Measurements from ENCODE around the genes MRPL19 and REG3G.

DNA sequence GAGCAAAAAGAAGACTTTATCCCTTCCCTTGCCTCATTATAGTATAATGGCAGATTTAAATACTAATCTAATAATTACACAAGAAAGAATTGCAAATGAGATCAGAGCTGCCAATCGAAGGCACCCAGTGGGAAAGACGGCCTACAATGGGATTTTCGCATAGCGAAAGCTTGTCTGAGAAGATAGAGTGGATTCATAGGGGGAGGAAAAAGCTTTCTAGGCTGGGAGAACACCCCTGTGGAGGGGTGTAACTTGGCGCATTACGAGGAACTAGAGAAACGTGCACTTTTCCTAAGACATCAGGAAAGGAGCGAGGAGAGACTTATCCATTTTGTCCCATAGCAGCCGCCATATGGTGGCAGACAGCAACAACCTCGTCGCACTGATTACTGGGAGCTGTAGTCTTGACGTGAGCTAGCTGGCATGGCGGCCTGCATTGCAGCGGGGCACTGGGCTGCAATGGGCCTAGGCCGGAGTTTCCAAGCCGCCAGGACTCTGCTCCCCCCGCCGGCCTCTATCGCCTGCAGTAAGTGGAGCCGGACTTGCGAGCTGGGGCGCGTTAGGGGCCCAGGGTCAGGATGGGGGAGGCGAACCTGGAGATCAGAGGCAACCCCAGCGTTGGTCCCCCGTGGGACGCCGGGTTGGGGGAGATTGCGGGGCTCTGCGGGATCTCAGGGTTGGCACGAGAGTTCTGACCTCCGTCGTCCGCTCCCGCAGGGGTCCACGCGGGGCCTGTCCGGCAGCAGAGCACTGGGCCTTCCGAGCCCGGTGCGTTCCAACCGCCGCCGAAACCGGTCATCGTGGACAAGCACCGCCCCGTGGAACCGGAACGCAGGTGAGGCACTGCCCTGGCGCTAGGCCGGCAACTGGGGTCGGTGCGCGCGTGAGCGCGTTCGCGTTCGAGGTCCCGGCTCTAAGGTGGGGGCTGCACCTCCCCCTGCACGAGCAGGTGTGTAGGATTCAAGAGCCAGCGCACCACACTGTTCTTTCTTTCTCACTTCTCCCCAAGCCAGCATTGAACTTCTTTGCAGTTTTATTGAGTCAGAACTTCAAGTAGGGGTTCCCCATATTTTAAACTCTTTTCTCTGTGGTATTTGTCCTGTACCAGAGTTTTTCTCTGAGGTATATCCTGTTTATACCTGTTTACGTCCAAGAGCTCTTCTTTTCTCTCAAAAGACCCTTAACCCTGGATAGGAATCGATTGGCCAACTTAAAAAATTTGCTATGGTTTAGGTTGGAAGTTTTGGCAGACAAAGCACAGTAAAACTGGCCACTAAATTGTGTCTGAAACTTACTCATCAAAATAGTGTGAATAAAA is at the start of gene MRPL19:
Gene MRPL19, plus strand, starts transcription at position 399 of the 1,318 bp plus-strand sequence.
- CAGE, long polyA plus RNA, result no peak
- RRBS, result under 1% methylated on average over 32 of the region's 66 CpGs

DNA sequence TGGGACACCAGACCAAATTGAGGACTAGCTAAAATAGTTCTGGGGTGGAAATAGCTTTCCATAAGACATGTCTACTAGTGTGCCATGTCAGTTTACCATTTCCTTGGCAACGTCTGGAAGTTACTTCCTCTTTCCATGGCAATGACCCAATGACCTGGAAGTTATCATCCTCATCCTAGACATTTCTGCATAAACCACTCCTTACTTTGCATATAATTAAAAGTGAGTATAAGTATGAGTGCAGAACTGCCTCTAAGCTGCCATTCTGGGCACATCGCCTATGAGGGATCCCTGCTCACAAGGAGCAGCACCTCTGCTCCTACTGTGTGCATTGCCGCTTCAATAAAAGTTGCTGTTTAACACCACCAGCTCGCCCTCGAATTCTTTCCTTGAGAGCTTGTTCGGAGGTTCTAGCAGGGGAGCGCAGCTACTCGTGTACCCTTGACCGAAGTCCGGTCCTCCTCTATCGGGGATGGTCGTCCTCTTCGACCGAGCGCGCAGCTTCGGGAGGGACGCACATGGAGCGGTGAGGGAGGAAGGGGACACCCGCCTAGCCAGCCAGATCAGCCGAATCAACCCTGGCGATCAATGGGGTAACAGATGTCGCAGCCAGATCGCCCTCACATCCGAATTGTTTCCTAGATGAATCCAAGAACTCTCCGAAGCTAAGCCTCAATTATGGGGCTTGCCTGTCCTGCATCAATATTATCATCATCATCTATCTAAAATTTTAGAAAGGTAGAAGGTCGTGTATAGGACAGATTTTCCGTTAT is 734.3 kb upstream of the GCFC2 start:
- CAGE, long polyA plus RNA, result no peak
- RRBS, result no CpG with 5 or more reads among the region's 28 CpGs

- CAGE, long polyA plus RNA, result no peak
- RRBS, result no CpG with 5 or more reads among the region's 2 CpGs
These were observed 418.9 kb downstream of the LRRTM4 start for GRCh38 chr2:77103319-77103698.

- CAGE, long polyA plus RNA, result no peak
- RRBS, result no CpG with 5 or more reads among the region's 4 CpGs
These were observed at the start of gene REG3G for GRCh38 chr2:79025478-79025871. REG3G (plus strand) TSS chr2:79025702.

DNA sequence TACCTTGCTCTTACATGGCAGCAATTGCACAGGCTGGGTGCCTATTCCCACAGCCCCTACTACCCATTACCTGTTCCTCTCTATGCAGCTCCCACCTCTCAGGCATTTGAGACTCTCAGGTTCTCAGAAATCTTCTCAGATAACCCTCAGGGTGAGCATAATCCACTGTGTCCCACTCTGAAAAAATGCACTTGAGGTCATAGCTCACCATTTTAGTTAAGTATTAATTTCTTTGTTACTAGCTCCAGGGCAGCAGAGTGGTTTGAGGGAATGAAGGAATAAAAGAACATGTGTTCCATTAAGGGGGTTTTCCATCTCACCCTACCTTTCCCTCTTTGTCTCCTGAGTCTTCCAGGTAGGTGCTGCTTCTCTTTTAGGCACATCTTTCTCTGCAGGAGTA is 111.0 kb upstream of the REG3A start:
- CAGE, long polyA plus RNA, result no peak

GRCh38 chr2:79670166-79670592 is 157.3 kb downstream of the CTNNA2 start:
- CAGE, long polyA plus RNA, result no peak
- RRBS, result 48% methylated on average over 1 of the region's 12 CpGs

- CAGE, long polyA plus RNA, result no peak
- RRBS, result no CpG with 5 or more reads among the region's 35 CpGs
These were observed 1176.7 kb upstream of the LRRTM1 start for GRCh38 chr2:81481127-81481874.

DNA sequence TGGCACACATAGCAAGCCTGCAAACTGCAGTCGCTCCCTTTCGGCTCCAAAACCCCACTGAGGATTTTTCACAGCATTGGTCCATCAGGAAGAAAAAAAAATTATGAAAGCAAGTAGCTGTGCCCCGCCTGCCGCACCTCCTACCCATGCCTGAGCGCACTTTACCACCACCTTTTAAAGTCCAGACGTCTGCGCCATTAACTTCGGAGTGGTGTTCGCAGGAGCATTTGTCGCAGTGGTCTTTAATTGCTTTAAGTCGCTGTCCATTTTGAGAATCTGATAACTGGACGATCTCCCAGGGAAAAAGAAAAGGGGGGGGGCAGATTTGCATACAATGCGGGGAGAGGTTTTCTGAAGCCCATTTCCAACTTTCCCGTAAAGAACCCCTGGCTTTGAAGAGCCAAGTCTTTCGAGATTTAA is 817 bp upstream of the TRABD2A start:
- CAGE, long polyA plus RNA, result no peak
- RRBS, result no CpG with 5 or more reads among the region's 15 CpGs

GRCh38 chr2:84938553-84938968 is 32.4 kb upstream of the KCMF1 start:
- CAGE, long polyA plus RNA, result no peak
- RRBS, result no CpG with 5 or more reads among the region's 5 CpGs

GRCh38 chr2:84971836-84972459 is 987 bp downstream of the KCMF1 start:
- CAGE, long polyA plus RNA, result no peak
- RRBS, result under 1% methylated on average over 32 of the region's 55 CpGs

- CAGE, long polyA plus RNA, result no peak
- RRBS, result no CpG with 5 or more reads among the region's 6 CpGs
These were observed 72.3 kb downstream of the TGOLN2 start for GRCh38 chr2:85255452-85255838.

GRCh38 chr2:85277534-85278443 is 50.0 kb downstream of the TGOLN2 start:
- CAGE, long polyA plus RNA, result no peak
- RRBS, result no CpG with 5 or more reads among the region's 19 CpGs

DNA sequence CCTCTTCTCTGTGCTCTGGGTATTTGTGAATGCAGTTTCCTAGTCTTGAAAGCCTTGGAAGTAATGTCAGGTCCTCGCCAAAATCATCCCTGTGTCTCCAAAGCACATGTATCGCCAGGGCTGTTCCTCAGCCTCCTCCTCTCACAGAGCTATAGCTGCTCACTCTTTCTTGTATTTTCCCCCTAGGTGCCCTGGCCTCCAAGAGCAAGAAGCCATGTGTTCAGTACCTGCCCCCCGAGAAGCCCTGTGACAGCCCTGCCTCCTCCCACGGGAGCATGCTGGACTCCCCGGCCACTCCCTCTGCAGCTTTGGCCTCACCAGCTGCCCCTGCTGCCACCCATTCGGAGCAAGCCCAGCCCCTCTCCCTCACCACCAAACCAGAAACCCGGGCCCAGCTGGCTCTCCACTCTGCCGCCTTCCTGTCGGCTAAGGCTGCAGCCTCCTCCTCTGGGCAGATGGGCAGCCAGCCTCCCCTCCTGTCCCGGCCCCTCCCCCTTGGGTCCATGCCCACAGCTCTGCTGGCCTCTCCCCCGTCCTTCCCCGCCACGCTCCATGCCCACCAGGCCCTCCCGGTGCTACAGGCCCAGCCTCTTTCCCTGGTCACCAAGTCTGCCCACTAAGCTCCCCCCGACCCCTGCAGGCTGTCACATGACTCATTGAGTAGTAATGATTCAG is 18.8 kb downstream of the TGOLN2 start:
- CAGE, long polyA plus RNA, result no peak
- RRBS, result 37% methylated on average over 7 of the region's 15 CpGs

DNA sequence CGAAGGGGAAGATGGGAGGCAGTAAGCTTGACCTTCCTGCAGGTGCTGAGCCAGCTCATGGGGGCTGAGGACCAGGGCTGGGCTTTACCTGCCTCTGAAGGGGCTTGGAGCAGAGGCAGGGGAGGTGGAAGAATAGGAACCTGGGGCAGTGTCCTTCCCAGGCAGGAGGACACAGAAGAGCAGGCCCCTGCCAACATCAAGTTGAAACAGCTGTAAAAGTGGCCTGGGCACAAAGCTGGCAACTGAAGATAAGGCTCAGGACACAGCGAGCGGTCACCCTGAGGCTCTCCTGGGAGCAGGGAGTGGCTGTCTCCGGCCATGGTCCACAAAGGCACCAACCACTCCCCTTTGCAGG is 13.1 kb downstream of the TGOLN2 start:
- CAGE, long polyA plus RNA, result no peak
- RRBS, result no CpG with 5 or more reads among the region's 4 CpGs

DNA sequence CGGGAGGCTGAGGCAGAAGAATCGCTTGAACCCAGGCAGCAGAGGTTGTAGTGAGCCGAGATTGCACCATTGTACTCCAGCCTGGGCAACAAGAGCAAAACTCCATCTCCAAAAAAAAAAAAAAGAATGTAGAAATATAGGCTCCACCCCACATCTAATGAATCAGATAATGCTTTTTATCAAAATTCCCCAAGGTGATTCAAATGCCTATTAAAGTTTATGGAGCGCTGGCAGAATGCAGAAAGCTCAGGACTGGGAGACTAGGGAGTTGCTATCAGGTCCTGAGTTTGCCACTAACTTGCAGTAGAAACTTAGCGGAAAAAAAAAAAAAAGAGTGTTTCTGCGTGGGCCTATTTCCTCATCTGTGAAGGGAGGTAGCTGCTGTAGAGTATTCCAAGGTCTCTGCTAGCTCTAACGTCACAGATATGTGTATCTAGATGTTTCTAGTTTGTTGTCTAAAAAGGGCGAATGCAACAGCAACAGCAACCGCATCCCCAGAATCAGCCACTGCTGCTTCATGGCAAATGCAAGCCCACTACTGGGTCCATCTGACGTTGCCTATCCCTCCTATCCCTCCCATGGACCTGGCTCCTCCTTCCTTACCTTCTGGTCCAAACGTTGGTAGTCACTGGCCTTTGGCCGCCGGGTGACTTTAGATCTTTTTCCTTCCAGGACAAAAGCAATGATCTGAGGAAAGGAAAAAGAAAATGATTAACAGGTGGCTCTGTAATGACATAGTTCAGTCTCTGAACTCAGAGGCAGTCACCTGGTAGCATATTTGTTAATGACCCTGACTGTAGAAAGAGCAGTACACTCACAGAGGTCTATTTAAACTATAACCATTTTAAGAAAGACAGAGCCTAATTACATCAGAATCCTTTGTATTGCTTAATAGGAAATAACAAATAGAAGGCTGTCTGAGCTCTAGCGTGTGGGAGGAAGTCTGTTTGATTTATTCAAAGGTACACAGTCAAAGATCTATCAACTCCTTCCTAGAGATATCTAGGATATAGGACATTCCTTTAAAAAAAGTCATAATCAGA is 3.2 kb downstream of the TGOLN2 start:
- CAGE, long polyA plus RNA, result no peak
- RRBS, result no CpG with 5 or more reads among the region's 14 CpGs

DNA sequence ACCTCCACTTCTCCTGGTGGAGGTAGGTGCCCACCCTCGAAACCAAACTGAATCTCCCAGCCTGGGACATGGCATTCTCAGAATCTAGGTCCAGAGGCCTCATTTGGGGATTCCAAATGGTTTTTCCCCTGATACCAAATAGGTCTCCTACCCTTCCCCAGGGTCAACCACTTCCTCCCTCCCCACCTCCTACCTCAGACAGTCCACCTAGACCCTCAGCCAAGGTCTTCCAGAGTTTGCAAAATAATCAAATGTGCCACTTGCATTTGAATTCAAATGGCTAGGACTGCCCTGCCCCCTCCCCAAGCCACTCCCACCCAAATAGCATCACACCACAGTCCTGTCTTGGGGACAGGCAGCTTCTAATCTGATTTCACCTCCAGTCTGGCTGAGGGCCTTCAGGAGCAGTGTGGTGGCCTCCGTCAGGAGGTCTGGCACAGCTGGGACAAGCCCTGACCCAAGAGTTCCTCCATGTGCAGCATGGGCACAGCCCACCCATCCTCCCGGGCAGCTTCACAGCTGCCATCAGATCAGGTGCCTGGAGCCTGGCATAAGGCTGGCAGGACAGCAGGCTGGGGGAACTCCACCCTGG is 497 bp downstream of the CAPG start:
- CAGE, long polyA plus RNA, result no peak
- RRBS, result no CpG with 5 or more reads among the region's 3 CpGs

- CAGE, long polyA plus RNA, result no peak
- RRBS, result no CpG with 5 or more reads among the region's 3 CpGs
These were observed 984 bp upstream of the MAT2A start for GRCh38 chr2:85538134-85538234.

DNA sequence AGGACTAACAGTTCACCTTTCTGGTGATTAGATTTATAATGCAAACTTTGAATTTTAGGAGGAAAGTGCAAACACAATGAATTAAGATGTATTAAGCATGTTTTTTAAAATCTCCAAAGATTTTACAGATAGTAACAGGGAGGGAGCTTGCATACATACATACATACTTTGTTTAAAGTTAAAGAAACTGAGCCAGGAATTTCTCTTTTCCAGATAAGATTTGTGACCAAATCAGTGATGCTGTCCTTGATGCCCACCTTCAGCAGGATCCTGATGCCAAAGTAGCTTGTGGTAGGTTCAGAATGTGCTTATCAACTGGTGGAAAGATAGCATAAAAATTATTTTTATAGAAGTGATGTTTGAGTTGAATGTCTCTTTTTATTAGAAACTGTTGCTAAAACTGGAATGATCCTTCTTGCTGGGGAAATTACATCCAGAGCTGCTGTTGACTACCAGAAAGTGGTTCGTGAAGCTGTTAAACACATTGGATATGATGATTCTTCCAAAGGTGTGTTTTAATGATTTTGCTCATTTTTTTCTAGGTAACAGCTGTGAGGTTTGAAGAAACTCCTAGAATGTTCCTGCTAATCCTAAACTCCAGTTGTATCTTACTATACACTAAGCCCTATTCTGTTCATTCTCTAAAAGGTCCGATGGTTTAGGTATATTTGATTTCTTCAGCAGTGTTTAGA is 2.0 kb downstream of the MAT2A start:
- CAGE, long polyA plus RNA, result no peak
- RRBS, result no CpG with 5 or more reads among the region's 2 CpGs

DNA sequence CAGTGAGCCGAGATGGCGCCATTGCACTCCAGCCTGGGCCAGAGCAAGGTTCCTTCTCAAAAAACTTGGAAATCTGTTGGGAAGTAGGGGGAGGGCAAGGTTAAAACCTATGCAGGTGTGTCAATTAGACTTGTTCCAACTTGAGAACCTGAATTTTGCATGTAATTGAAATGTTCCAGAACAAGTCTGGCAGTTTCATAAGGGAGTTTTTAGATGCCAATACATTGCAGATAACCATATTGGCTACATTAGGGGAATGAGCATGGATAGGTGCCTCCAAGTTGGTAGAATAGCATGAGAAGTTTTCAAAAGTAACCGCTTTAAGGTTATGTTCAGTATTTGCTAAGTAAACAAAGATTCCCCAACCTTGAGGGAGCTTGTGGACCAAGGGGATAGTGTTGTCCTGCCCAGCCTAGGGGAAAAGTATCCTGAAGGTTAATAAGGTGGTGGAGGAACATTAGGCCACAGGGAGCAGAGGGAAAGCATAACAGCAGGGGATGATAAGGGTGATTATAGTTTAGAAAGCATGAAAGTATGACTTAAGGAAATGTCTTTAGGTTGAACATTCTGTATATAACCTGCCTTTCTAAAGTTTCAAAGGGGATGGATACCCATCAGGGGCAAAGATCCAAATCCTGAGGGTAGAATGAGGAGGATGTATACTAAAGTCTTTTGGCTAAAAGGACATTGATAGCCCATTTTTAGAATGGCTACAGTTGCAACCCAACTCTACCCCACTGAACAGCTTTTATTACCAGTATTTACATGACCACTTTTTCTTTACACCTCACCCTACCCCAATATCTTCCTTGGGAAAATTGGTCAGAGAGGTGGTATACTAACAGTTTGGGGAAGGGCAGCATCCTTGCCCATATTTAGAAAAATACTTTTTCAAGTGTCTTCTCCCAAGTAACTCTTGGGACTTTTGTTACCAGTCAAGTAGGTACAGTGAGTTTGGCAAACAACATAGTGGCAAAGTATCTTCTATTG is 8.0 kb downstream of the MAT2A start:
- CAGE, long polyA plus RNA, result no peak
- RRBS, result no CpG with 5 or more reads among the region's 3 CpGs

GRCh38 chr2:85561080-85561369 is 268 bp downstream of the GGCX start:
- CAGE, long polyA plus RNA, result no peak
- RRBS, result under 1% methylated on average over 7 of the region's 15 CpGs